HT-29 (cell line): ENCODE results near the genes CIB4, EIF2B4, SNX17 and ZNF513.

GRCh38 chr2:26389933-26390169, 11.9 kb upstream of the DRC1 start:
- RAMPAGE, long total RNA = no peak

DNA sequence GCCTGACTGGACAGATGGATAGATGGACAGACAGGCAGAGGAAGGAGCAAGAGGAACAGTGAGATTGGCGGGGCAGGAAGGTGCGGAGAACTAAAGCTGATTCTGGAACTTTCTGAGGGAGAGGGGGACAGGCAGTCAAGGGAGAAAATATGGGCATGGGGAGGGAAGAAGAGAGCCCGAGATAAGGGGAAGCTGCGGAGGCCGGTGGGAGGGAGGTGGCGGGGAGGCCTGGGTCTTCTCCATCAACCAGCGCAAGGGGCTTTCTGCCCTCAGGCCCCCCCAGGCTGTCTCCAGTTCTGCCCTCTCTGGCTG, 70.9 kb downstream of the DRC1 start:
- RAMPAGE, long total RNA = no peak

DNA sequence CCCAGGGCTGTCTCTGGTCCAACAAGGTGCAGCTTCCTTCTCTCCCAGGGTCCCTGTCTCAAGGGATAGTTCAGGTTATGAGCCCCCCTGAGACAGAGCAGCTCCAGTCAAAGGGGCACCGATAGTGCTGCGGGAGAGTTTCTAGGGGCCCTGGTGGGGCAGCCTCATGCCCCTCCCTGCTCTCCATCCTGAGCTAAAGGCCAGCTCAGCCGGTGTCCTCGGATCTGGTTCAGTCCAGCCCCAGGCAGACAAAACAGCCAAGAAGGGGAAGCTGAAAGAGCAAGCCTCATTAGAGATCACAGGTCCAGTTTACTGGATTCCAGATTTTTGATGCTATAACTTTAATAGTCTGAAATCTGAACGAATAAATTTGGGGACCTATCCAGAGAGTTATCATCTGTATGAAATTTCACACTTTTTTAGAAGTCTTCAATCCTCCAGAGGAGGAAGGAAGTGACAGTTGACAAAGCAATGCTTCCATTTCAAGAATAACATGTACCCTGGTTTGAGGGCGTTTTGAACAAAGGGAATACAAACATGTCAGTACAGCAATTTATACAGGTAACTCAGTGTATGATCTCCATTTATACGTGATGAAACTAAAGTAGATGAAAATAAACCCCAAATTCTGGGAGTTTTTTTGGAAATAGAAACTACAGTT, 36.4 kb downstream of the FAM166C start:
- RAMPAGE, long total RNA = no peak

DNA sequence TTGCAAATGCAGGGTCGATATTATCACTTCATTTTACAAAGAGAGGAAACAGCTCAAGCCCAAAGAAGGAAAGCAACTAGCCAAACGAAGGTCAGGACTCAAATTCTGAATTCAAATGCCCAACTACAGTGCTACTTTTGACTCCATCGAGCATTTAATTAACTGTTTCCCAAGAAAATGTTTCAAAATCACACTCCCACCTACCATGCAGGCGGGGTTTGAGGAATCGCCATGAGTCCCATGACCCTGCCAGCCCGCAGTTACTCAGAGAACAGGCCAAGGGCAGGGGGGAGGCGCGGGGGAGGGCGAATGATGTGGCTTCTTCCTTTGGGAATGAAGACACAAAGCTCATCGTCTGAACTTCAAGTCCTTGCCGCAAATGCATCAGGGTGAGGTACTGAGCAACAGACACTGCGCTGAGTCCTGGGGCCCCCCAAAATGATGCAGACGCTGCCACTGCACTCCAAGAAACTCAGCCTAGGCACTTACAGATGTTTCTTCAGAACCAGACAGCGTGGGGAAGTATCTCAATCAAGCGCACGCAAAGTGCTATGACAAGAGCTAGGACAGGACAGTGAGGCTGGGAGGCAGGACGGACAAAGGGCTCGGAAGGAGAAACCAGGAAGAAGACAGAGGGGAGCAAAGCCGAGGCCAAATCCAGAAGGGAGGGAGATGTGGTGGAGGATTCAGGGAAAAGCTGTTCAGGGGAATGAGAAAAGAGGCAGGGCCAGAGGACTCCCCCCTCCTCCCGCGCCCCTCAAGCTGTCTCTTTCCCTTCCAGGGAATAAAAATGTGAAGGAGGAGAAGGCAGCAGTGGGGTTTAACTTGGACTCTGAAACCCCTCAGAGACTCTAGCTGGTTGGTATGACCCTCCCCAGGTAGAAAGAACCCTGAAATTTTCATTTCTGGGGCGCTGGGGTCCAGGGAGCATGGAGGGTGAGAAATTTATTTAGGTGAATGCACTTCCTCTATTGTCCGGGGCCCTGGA, 35.1 kb downstream of the CIB4 start:
- RAMPAGE, long total RNA = no peak

GRCh38 chr2:26641242-26641711, at the start of gene CIB4:
CIB4 (minus strand) TSS chr2:26641366.
- RAMPAGE, long total RNA = no peak

GRCh38 chr2:27041104-27041410, 8.3 kb downstream of the TMEM214 start:
- RAMPAGE, long total RNA = no peak

DNA sequence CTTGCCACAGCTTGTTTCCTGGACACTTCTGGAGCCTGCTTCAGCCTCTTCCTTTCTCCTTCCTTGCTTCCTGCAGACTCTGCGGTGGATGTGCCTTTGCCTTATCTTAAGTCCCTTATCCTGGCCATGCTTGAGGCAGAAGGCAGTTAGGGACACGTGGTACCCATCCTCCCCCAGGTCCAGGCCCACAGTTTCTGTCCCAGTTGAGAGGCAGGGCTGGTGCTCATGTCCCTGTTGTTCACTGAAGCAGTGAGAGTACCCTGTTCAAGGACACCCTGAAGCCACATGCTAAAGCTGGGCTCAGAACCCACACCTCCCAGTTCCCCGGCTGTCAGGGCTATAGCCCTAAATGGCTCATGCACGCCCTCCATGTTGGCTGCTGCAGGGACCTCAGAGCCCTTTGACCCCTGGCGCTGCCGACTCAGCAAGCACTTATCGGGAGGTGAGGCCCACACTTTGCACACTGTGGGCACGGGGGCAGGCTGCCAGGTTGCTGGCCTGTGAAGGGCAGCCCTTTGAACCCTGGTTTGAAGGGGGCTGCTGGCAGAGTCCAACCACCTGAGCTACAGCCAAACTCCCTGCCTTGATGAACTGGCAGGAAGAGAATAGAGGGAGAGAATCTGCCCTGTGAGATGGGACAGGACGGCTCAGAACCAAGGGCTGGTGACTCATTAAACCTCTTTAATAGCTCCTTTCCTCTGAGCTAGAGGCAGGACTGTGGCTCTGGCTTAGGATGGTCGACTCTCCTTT, 6.3 kb downstream of the KHK start:
- RAMPAGE, long total RNA = no peak

GRCh38 chr2:27154689-27154988, 5.8 kb downstream of the TCF23 start:
- RAMPAGE, long total RNA = no peak

- RAMPAGE, long total RNA = no peak
These were observed 29.1 kb downstream of the TCF23 start for GRCh38 chr2:27177683-27178465.

- RAMPAGE, long total RNA = no peak
These were observed 635 bp downstream of the MPV17 start for GRCh38 chr2:27322021-27322902.

DNA sequence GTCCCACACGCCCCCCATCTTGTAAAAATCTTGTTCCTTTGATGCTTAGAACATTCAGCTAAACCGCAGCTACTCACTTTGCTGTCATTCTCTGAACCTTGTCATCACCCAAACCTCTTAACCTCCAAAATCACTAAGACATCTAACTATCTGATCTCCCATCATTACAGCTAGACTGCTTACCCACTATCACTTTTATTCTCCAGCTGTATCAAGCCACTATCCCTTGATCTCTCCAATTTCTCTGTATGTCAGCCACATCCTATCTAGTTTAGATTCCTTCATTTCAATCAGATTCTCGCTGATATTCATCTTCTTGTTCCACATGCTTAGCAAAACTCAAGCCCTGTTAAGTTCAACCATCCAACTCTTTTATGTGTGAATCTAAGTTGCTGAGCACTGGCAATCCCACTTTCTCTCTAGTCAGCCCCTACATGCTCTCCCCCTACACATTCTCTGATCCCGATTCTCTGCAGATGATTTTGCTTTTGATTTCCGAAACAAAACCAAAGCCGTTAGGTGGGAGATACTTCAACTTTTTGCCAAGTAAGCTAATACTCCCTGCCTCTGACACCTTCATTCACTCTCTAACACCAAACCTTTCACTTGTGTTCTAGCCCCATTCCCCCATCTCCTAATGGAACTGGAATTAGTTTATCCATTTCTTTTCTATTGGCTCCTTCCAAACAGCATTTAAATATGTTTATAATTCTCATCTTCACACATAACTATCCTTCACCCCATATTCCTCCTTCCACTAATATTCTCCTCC, 4.5 kb downstream of the GTF3C2 start:
- RAMPAGE, long total RNA = no peak

GRCh38 chr2:27364146-27365099, 5.7 kb downstream of the EIF2B4 start:
- RAMPAGE, long total RNA = no peak

GRCh38 chr2:27369683-27370515, at the start of gene EIF2B4:
EIF2B4 (minus strand) TSS chr2:27370338.
- RAMPAGE, long total RNA = start-site peak on the minus strand at chr2:27370319-27370347, 14 and 38 reads in 2 replicates

DNA sequence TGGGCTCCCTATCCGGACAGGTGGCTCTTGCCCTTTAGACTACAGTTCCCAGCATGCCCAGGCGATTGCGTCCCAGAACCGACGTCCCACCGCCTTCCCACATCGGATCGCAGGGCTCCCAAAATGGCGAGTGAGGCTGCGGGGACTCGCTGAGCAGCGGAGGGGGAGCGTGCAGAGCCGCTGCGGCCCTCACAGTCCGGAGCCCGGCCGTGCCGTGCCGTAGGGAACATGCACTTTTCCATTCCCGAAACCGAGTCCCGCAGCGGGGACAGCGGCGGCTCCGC, at the start of gene SNX17:
SNX17 (plus strand) TSS at position 101 of the 284 bp plus-strand sequence.
- RAMPAGE, long total RNA = no peak

- RAMPAGE, long total RNA = no peak
These were observed at the start of gene ZNF513 for GRCh38 chr2:27380057-27381128. ZNF513 (minus strand) TSS chr2:27380734.

DNA sequence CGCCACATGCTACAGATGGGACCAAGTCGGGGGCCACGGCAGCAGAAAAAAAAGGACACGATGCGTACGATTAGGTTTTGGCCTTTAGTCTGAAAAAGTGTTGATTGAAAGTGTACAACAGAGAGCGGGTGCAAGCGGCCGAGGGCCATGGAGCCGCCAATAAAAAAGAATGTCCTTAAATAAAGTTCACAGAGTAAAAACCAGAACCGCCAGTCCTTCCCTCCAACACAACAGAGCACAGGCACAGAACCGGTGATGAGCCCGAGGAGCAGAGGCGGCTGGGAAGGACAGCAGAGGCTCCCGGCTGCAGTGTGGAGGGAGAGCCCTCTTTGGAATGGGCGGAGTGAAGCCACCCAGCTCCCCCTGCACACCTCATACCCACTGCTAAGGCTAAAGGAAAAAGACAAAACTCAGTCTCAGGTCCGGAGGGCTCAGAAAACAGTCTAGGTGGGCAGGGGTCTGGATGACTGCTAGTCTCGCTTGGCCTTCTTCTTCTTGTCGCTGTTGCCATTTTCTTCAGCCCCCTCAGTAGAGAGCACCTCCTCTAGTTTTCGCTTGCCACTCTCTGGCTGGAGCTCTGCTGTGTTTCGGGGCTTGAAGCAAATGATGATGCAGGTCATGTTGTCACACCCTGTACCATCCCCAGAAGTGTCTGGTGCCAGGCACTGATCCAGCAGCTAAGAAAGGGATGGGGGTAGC, 744 bp upstream of the ZNF513 start:
- RAMPAGE, long total RNA = no peak

GRCh38 chr2:27408232-27408587, 1.2 kb downstream of the PPM1G start:
- RAMPAGE, long total RNA = no peak

DNA sequence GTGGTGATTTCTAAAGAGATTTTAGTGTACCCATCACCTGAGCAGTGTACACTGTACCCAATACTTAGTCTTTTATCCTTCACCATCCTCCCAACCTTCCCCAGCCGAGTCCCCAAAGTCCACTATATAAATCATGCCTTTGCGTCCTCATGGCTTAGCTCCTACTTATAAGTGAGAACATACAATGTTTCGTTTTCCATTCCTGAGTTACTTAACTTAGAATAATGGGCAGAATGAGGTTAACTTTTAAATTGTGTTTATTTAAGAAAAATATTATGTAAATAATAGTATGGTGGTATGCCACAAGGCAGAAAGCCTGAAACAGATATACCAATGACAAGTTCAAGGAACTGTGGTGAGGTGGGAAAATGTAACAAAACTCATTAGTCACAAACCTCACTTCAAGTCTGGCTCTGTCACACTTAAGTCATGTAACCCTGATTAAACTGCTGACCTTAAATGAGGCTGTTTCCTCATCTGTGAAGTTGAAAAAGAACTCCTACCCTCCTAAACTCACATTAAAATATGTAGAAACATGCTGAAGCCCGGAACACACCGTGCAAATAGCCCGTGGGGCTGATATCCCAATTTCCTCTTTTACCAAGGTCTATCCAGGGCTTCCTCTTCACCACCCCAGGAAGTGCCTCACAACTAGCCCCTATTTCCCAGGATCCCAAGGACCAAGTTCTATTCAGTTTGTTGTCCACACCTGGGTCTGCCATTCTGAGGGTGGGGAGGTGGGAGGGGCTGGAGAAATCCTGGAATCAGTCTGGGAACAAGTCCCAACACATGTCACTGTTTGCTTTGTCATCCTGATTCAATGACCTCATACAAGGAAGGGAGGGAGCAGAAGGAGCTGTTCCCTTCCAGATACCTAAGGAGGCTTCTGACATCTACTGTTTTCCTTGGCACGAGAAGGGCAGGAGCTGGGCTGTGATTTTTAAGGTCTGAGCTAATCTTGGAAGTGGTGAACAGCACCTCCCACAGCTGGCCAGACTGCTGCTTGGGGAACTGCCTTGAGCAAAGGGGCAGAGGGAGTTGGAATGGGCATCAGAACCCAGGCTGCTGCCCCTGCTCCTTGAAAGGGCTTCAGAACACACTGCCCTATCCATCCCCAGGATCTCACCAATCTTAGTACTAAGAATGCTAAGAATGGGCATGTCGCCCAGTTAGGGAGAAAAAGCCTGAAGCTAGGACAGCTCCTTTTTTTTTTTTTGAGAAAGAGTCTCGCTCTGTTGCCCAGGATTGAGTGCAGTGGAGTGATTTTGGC, 42.3 kb downstream of the SLC4A1AP start:
- RAMPAGE, long total RNA = no peak

DNA sequence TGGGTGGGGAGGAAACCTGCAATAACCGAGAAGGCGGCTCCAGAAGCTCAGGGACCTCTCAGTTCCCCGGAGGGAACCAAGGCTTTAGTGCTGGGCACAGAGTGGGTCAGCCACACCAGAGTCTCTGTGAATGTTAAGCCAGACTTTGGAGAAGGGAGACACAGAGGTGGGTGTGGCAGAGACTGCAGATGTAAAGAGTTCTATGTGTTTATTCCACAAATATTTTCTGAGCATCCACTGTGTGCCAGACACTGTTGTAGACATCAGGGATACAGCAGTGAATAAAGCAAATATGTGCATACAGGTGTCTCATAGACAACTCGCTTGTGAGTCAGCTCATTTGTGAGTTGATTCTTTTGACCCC, 47.9 kb upstream of the MRPL33 start:
- RAMPAGE, long total RNA = no peak

DNA sequence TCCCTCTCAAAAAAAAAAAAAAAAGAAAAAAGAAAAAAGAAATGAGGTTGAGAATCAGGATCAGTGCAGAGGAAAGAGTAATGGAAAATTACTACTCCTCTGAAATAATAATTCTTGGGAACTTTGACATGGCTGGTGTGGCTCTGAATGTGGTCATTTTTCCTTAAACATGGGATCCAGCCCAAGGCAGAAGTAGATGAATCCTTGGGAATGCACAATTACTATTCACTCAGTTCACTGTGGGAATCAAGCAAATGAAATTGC, 8.8 kb upstream of the MRPL33 start:
- RAMPAGE, long total RNA = no peak